Occipital lobe (tissue), 2 donors: ENCODE measurements around a stretch of chr3.

GRCh38 chr3:183541117-183541503 lies 14.4 kb downstream of the KLHL6 start:
- RAMPAGE, long total RNA, result no peak

DNA sequence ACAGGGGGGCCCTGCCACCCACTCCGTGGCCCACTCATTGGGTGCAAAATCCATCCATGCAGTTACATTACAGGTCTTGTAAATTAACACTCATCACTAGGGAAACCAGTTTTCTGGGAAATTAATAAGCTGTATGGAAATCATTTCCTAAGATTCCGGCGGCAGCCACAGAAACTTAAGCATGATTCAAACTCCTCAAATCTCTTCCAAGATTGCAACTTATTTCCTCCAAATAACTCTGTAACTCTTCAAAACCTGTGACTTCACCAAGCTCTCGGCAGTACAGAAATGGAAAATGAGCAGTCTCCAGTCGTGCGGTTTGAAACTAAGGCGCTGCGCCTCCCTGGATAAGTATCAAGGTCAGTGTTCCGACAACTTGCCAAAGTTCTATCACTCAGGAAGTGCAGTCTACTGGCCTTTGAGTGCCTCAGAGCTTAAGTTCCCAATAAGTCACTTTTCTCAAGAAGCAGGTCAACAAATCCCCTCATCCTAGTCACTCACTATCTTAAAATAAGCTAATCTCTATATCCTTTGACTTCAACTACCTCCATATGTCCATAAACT lies 24.8 kb upstream of the KLHL6 start:
- RAMPAGE, long total RNA, result no peak

GRCh38 chr3:183591672-183592489 lies 36.4 kb upstream of the KLHL6 start:
- RAMPAGE, long total RNA, result no peak

- RAMPAGE, long total RNA, result no peak
These were observed 6.0 kb upstream of the KLHL24 start for GRCh38 chr3:183629305-183629943.

DNA sequence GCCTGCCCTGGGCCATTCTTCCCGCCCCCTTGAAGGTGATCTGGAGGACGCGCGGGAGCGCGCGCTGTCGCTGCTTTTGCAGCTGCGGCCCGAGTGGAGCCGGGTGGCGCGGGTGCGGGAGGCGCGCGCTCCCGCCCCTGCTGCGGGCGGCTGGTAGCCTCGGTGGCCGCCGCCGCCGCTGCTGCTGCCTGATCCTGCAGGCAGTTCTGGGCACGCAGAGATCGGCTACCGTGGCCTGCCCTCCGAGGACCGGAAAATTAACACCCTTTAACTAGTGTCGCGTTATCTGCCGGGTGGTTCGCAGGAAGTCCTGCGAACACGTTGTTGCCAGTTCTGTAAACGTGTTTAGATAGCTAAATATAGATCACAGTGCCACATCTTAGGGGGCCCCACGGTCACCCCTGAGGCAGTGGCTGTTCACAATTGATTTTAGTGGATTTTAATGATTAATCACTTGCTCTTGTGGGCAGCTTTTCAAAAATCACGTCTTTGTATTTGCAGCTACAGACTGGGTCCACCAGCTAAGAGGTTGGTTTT lies 1.4 kb downstream of the KLHL24 start:
- RAMPAGE, long total RNA, result no peak

DNA sequence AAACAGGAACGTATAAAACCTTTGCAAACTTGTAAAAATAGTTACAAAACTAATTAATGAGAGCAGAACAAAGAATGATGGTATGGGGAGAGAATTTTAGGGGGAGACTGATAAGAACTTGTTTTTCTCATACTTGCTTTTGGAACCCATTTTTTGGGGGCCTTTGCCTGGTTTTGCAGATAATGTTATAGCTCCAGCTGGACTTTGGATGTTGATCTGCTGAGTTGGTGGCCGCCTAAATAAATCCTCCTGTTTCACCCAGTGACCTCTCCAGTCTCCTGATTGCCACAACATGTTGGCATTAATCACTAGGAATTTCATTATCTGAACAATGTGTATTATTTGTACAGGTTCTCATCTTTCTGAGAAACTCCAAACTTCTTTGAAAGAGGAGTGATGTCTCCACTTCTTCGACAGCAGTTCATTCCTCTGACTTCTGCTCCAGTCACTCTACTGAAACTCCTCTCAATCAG lies 18.2 kb downstream of the KLHL24 start:
- RAMPAGE, long total RNA, result no peak

GRCh38 chr3:183735036-183735321 lies 37.4 kb downstream of the YEATS2 start:
- RAMPAGE, long total RNA, result no peak

GRCh38 chr3:183815123-183816077 lies 10.0 kb downstream of the MAP6D1 start:
- RAMPAGE, long total RNA, result no peak

DNA sequence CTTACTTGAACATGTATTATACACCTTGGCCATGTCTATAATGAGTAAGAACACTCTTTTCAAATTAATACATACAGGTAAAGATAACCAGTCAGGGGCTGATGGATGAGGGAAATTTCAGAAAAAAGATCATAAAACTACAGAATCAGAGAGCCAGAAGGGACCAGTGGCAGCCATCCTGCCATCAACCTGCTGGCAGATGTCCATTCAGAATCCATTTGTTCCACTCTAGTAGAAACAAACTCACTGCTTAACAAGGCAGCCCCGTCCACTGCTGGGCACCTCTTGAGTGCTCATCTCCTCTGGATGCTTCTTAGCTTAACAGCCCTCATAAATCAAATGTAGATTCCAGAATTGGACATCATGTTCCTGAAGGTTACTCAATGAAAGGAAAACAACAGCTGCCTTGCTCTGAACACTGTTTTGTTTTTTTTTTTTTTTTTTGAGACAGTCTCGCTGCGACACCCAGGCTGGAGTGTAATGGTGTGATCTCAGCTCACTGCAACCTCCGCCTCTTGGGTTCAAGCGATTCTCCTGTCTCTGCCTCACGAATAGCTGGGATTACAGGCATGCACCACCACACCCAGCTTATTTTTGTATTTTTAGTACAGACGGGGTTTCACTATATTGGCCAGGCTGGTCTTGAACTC lies 37.3 kb downstream of the ABCC5 start:
- RAMPAGE, long total RNA, result no peak

- RAMPAGE, long total RNA, result no peak
These were observed 957 bp downstream of the ABCC5 start for GRCh38 chr3:184016750-184017103.

DNA sequence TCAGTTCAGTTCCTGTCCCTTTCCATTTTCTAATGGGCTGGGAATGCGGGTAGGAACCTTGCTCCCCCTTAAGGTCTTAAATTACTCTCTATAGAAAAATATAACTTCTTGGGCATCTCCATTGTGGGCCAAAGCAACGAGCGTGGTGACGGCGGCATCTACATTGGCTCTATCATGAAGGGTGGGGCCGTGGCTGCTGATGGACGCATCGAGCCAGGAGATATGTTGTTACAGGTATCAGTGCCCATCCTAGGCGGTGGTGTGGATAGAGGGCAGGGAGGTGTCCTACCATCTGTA lies 8.7 kb upstream of the AP2M1 start:
- RAMPAGE, long total RNA, result no peak

- RAMPAGE, long total RNA, result no peak
These were observed 1.2 kb downstream of the AP2M1 start for GRCh38 chr3:184175817-184176354.

DNA sequence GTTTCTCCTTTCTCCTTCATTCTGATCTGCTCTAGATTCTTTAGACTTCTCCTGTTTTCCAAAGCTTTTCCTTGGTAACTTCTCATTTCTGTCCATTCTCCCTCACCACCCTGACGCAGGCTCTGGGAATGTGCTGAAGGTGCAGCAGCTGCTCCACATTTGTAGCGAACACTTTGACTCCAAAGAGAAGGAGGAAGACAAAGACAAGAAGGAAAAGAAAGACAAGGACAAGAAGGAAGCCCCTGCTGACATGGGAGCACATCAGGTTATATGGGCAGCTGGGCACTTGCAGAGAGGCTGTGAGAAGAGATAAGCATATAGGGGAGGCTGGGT lies 7.2 kb downstream of the PSMD2 start:
- RAMPAGE, long total RNA, result no peak

DNA sequence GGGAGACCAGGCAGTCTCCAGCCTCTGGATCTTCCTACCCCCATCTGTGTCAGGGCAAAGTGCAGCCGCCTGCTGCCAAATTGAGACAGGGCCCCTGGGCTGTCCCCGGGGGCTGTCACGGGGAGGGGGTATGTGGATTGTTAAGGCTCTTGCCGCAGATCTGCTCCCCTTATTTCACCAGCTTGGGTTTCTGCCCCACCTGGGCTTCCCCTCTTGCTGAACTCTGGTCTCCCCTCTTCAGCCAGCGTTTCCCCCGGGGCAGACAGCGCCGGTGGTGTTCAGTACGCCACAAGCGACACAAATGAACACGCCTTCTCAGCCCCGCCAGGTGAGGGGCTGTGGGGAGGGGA lies 1.5 kb downstream of the EIF4G1 start:
- RAMPAGE, long total RNA, result no peak

DNA sequence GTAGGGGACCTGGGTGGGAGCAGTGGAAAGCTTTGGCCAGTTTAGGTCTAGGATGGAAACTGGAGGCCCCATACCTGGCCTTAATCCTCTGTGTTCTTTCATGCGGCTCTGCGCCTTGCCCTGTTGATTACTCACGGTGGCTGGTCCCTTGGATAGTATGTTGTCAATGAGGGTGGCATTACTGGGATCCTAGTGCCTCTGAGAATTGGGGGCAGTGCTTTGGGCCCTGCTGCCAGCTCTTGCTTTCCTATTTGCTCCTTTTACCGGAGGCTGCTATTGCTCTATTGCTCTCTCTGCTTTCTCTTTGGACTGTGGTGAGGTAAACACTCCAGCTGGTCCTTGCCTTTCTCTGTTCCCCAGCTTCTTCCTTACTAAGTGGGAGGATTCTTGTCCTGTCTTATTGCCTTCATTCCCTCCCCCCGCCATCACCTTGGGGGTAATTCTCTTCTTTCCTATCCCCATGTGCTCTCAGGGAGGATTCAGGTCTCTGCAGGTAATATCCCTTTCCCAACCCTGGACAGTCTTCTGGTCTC lies 1.9 kb downstream of the EIF4G1 start:
- RAMPAGE, long total RNA, result no peak

- RAMPAGE, long total RNA, result no peak
These were observed 2.8 kb upstream of the FAM131A start for GRCh38 chr3:184334198-184335392.

DNA sequence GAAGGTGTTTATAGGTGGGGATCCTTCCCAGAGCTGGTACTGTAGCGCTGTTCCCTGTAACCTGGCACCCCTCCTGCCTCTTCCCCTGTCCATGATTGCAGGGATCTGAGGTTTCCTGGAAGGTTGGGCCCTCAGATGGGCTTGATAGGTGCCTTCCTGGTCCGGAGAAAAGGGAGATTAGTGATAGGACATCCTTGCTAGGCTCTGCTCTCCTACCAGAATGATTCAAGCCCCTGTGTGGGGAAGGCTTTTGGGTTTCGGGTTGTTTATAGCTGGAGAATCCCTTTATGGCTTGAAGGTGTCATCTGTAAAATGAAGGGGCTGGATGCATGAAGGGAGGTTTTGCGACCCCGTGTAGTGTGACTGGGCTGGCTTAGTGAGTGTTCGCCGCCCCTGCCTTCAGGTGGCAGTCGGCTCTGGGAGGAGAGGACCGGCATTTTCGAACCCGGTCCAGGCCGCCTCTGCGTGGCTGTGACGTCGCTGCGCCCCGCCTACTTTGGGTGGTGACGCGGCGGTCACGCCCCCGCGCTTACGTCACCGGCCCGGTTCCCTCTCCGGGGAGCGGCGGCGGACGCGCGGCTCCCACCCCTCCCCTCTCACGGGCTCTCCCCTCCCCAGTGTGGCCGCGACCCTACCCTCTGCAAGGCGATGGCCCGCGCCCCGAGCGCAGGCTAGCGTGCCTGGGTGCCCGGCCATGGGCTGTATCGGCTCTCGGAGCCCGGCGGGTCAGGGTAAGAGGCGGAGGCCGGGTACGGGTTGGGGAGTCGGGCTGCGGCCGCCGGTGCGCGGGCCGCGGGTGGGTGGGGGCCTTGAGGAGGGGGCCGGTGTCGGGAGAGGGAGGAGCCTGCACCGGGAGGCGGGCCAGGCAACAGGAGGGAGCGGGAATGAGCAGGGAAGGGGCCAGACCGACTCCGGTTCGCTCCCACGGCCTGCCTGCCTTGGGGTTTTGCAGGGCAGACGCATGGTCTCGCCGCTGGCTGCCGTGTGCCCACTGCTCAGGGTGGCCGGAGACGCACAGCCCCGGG lies 1.7 kb upstream of the FAM131A start:
- RAMPAGE, long total RNA, result start-site peak on the plus strand centred at position 561 of the sequence, 78 bp wide, 59 and 73 reads in 2 replicates

DNA sequence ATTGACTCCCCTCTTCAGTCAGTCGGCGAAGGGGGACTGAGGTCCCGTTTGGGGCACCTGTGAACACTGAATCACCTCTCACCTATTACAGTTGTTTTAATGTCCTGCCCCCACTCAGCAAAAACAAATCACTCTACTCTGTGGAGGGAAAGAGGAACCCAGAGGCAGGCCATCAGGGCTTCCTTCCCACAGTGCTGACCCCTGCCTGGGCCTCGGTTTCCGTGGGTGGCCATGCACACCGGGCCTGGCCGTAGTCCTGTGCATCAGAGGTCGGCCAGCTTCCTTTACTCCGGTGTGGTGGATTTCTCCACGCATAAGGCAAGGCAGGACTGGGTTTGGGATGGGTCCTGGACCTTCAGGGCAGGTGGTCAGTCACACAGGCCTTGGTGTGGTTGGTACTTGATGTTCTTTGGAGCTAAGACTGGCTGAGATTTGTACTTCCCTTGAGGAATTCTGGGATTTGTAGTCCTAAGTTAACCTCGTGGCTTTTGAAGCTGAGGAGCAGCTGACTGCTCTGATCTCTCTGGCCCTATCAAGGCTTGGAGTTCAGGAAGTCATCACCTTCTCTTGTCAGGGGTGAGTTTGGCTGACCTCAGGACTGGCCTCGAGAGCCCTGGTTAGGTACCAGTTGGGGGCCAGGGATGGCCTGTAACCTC lies 639 bp upstream of the FAM131A start:
- RAMPAGE, long total RNA, result no peak

DNA sequence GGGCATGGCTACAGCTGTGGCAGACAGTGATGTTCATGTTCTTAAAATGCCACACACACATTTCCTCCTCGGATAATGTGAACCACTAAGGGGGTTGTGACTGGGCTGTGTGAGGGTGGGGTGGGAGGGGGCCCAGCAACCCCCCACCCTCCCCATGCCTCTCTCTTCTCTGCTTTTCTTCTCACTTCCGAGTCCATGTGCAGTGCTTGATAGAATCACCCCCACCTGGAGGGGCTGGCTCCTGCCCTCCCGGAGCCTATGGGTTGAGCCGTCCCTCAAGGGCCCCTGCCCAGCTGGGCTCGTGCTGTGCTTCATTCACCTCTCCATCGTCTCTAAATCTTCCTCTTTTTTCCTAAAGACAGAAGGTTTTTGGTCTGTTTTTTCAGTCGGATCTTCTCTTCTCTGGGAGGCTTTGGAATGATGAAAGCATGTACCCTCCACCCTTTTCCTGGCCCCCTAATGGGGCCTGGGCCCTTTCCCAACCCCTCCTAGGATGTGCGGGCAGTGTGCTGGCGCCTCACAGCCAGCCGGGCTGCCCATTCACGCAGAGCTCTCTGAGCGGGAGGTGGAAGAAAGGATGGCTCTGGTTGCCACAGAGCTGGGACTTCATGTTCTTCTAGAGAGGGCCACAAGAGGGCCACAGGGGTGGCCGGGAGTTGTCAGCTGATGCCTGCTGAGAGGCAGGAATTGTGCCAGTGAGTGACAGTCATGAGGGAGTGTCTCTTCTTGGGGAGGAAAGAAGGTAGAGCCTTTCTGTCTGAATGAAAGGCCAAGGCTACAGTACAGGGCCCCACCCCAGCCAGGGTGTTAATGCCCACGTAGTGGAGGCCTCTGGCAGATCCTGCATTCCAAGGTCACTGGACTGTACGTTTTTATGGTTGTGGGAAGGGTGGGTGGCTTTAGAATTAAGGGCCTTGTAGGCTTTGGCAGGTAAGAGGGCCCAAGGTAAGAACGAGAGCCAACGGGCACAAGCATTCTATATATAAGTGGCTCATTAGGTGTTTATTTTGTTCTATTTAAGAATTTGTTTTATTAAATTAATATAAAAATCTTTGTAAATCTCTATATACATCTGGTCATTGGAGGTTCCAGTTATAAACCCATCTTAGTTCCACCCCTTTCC lies 8.2 kb downstream of the FAM131A start:
- RAMPAGE, long total RNA, result no peak

GRCh38 chr3:184346369-184347124 lies 9.1 kb downstream of the FAM131A start:
- RAMPAGE, long total RNA, result no peak